ENCODE measurements around a stretch of chr18.

DNA sequence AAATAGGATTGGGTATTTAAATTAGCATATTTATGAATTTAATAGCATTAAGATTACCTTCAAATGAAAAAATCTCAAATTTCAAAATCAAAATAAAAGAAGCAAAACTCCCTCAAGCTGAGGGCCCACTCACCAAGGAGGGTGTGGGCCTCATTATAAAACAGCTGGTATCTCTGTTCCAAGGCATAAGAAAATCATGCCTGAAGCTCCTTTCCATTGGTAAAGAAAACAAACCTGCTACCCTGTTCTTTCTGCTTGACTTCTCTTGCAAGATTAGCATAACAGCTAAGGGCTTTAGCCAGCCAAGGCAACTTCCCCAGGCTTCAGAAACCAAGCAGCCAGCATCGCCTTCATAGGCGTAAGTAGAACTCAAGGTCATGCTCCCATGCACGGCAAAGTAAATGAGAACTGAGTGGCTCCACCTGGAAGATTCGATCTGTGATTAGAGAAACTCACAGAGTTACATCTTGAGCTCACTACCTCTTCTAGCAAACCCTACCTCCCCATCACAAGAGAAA is 3.1 kb downstream of the MRO start:
- PRO-cap, 3 experiments = no peak in any of the 3 experiments

- PRO-cap, 3 experiments = no peak in any of the 3 experiments
Measured at GRCh38 chr18:50984102-50984844, 16.4 kb downstream of the ELAC1 start.

DNA sequence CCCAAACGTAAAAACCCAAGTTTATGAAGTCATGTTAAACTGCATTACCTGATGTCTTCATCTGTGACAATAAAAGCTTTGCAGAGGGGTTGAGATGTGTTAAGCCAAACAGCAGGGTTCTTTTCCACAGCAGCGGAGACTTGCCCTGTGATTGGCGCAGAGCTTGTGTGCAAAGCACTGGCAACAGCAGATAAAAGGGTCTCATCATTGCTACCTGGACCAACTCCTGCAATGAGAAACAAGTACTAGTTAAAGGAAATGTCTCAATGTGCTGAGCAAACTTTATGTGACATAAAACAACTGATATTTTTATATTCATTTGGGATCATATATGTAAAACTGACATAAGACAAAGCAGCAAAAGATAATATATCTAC is 60.0 kb downstream of the MBD2 start:
- PRO-cap, 3 experiments = no peak in any of the 3 experiments

DNA sequence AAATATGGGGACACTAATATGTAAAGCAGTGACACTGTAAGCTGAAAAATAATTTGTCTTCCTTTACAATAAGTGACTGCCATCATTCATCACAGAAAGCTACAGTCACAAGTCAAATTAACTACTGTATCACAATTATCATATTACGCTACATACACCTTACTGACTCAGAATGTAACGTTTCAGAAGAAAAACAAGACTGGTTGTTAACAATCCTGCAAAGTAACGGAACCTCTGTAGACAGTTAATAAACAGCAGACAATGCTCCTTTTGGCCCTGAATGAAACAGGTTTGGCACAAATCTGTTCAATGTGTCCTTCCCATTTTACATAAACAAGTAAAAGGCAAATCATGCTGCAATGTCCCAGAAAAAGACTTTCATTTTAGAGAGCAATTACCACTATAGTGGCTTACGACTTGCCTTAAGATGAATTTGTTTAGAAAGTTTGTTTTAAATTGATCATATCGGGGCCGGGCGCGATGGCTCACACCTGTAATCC is 3.7 kb downstream of the MBD2 start:
- PRO-cap, 3 experiments = no peak in any of the 3 experiments

DNA sequence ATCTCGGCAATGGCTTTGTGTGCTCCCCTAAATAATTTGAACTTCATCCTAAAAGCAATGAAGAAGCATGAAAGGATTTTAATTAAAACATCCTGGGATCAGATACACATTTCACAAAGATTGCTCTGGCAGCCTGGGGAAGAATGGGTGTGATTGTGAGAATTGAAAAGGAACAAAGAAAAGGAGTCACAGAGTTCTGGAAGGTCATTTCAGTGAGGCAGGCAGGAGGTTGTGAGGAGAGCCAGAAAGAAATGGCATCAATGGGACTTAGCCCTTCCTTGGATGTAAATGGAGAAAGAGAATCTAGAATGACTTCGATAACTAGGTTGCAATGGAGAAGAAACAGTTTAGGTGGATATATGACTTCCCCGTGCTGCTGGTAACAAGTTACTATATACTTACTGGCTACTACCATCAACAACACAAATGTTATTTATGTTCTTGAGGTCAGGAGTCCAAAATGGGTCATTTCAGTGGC is 228.3 kb upstream of the CCDC68 start:
- PRO-cap, 3 experiments = peak in 1 of 3 experiments; most common plus-strand start position 226 of the sequence (in 1)

DNA sequence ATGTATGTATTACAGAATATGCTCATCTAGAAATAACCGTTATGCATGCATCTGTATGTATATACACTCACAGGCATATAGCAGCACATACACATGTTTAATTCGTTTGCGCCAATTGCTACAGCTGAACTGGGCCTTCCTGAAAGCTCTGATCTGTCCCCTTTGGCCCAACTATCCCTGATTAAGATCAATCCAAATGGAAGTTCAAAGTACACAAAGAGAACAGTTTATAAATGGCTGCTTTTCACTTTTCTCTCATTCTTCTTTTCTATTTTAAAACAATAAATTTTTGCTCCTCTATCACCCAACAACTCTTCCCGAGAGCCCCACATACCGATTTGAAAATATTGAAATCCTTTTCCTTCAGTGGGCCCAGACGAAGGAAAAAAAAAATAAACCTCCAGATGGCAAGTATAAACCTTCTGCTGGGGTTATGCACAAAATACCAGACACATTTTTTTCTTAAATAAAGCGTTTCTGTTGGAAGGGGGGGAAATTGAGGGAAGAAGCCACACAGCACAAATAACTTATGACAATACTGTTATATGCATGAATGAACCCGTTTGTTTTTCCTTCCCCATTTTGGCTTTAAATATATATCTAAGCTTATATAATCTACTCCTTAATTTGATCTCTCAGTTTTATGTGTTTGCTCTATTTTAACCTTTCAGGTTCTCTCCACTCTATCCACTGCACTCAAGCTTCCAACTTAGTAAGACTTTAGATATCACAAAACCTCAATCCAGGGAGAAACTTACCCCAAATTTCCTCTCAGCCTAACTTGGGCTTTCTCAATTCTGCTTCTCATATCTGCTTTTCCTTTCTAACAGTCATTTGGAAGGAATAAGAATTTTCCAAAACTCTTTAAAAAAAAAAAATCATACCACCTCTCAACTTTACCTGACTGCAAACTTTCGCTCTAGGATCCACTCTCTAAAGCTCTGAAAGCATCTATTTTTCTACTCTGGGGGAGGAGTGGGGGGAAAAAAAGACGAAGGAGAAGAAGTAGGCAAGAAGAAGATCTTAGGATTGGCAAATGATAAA is 267.2 kb downstream of the TCF4 start:
- PRO-cap, 3 experiments = no peak in any of the 3 experiments

DNA sequence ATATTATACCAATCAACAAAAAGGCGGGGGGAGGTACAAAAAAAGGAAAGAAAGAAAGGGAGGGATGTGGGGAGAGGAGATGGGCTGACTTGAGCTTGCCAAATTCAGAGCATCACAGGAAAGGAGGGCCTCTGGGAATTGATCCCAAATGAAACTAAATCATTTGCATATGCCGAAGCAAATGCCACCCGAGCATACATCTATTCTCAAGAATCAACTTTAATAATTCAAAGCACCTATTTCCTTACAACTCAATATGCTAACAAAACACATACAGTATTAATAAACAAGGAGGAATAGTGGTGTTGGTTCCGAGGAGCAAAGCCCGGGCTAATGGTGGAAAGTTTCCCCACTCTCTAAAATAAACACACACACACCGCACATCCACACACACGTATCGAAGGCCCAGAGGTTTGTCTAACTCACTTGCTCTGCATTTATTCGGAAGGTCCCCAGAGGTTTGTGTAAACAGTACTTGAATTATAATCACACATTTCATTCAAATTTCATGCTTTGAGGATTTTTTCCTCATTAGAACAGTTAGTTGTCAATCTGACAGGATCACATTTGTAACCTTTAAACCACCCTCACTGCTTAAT is 264.8 kb downstream of the TCF4 start:
- PRO-cap, 3 experiments = no peak in any of the 3 experiments

GRCh38 chr18:55406521-55407103 is 181.4 kb downstream of the TCF4 start:
- PRO-cap, 3 experiments = no peak in any of the 3 experiments

GRCh38 chr18:55413364-55413919 is 174.6 kb downstream of the TCF4 start:
- PRO-cap, 3 experiments = no peak in any of the 3 experiments

- PRO-cap, 3 experiments = no peak in any of the 3 experiments
Measured at GRCh38 chr18:55501390-55501923, 86.5 kb downstream of the TCF4 start.

DNA sequence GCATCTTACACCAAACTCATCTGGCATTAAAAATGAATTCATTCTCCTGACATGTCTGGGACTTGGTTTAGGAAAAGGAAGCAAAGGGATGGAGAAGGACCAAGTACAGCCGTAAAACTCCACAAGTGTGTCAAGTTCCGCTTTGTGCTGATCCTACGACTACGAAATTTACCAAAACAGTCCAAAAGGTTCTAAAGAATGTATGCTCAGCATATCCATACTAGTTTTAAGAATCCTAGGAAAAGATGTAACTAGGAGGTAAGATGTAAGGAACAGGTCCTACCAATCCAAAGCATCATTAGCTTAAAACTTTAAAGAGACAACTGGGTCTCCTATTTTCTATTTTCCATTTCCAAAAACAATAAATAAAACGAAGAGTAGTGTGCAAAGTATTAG is 1.7 kb downstream of the TCF4 start:
- PRO-cap, 3 experiments = peak in 1 of 3 experiments; most common plus-strand start position 102 of the sequence (in 1)

DNA sequence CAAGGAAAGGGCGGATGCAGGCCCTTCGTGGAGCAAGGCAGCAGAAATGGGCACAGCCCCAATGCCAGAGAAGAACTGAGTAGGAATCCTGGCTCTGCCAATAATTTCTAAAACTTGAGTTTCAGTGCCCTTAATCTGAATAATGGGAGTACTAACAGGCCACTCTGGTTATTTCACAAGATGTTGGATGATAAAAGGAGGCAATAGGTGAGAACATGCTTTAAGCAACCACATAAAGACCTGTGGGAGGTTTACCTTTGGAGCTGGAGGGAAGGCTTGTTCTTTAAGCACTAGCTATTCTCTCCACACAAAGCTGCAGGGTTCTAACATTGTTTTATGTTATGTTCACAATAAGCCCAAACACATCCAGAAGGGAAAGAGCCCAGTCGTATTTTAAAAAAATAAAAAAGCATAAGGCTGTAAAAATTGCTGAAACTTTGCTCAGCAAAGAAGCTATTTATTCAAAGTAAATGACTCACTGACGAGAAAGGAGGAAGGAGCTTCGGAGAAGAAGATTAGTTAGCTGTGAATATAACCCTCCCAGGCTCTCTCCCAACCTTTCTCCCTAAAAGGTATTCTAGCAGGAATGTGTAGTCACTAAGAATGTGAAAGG is 470.2 kb downstream of the TXNL1 start:
- PRO-cap, 3 experiments = peak in 1 of 3 experiments; most common plus-strand start position 513 of the sequence (in 1); most common minus-strand start position 77 of the sequence (in 1)

DNA sequence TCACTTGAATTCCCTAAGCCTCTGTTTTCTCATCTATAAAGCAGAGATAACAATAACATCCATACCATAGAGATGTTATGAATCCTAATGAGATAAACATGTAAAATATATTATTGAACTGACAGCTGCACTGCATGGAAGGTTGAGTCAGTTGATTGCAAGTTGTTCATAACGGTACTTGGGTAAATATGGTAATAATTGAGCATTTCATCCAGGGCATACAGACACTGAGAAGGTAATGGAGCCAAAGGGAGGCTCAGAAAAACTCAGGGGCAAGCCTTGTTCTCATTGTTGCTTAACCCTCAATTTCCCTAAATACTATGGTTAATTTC is 269.2 kb downstream of the TXNL1 start:
- PRO-cap, 3 experiments = peak in 2 of 3 experiments; most common plus-strand start position 261 of the sequence (in 2)

DNA sequence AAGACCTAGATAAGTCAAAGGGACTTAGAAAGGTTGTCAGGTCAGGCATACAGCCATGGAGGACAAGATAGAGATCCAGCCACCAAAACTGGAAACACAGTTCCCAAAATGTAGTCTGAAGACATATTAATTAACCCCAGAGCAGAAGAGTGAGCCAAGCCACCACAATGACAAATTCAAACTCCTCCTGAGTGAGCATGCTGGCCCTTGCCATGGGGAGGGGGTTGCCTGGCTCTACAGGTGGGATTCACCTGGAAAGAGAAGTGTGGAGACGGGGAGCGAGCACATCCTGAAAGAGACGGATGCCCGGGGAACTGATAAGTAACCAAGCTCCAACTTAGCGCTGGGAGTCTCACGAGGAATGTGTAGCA is 151.1 kb downstream of the TXNL1 start:
- PRO-cap, 3 experiments = no peak in any of the 3 experiments

DNA sequence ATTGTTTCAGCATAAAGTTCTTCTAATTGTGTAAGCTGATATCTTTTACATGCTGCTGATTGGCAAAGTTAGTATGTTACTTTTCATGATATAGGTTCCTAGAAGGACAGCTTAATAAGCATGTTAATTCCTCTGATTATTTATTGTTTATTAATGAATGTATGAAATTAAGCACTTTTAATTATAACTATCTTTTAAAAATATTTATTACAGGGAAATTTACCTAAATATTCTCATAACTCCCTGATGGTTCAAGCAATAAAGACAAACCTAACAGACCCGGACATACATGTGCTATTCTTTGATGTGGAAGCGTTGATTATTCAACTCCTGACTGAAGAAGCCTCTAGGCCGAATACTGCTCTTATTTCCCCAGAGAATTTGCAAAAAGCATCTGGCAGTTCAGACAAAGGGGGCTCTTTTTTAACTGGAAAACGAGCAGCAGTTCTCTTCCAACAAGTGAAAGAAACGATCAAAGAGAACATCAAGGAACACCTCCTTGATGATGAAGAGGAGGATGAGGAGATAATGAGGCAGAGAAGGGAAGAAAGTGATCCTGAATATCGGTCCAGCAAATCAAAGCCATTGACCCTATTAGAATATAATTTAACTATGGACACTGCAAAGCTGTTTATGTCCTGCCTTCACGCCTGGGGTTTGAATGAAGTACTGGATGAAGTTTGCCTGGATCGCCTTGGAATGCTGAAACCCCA is 105.4 kb downstream of the WDR7 start:
- PRO-cap, 3 experiments = no peak in any of the 3 experiments

DNA sequence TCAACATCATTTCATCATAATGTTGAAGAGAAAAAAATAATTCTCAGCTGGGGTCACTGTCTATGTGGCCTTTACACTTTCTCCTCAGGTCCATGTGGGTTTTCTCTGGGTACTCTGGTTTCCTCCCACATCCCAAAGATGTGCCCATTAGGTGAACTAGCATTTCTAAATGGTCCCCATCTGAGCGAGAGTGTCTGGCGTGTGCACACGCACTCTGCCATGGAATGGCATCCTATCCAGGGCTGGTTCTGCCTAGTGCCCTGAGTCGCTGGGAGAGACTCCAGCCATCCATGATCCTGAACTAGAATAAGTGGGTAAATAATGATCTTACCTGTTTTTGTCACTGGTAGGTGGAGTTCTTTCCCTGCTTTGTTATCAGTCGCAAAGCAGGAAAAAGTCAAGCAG is 205.2 kb upstream of the BOD1L2 start:
- PRO-cap, 3 experiments = no peak in any of the 3 experiments

DNA sequence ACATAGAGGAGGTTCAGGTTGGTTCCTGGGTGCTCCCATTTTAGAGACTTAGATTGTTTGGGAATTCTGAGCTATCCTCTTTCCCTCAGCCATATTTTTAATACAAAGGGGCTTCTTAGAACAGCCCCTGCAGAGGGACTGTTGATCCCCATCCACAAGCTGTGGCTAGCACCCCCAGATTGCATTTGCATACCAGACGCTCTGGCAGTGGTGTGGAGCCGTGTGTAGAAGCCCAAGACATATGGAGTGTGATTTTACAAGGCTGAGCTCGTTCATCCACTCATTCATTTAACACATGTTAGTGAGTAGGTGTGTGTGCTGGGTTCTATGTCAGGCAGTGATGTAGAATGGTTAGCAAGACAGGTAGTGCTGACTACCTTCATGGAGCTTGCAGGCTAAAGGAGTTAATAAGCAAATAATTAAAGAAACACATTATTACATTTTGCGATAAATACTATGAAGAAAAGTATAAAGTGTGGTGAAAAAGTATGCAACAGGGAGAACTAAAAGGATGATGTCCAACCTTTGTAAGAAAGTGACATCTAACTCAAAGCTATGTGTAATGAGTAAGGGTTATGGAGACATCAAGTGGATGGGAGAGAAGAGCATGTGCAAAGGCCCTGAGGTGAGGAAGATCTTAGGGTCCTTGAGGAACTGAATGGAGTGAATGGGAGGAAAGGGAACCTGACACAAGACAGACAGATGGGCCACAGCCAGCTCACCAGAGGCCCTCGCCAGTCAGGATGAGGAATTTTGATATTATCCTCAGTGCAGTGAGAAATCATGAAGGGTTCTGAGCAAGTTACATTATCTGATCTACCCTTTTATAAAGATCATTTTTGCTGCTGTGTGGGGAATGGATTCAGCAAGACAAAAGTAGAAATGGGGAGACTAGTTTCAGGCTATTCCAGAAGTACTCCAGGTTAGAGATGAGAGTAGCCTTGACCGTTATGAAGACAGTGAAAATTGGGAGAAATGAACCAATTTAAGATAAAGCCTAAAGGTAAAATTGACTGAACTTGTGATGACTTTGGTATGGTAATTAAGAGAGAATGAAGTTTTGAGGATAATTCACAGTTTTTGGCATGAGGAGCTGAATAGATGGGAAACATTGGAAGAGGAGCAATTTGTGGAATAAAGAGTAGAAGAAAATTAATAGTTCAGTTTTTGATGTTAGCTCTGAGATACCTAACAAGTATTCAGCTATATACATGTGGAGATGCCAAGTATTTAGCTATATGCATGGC is 166.3 kb upstream of the BOD1L2 start:
- PRO-cap, 3 experiments = no peak in any of the 3 experiments

DNA sequence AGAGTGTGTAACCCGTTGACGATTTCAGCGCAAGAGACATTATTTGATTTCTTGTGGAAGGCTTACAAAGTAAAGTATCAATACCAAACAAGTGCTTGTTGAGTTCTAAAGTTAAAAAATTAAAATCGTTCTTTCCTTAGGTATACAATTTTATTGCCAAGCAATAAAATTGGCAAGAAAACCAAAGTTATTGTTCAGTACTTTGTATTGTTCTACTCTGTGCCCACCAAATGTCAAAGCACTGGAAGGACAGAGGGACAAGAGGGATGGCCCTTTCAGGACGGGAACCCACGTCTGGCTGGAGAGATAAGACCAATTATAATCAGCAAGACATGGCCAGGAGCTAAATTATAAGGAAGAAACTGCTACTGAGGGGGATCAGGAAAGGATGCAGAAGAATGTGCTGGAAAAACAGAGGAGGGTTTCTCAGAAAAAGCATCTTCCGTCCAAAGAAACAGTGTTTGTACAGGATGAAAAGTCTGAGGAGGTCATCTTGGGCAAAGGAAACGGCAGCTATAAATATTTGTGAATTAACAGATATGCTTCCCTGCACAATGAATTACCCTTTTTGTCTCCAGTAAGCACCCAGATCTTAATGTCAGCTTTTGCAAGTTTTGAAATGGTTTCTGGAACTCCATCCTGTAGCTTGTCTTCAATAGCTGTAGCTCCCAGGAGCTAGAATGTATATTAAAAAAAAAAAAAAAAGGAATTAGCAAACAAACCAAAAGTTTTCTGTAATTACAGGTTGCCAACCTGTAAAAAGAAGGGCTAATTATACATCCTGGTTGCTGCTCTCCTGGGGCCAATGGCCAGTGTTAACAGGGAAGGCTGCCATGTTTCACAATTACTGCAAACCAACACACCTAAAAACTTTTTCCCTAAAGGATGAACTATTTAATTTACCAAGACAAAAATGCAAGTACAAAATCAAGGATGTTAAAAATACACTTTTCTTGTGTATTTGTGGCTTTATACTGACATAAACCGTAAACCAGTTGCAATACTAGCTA is 46.5 kb upstream of the NARS1 start:
- PRO-cap, 3 experiments = no peak in any of the 3 experiments

DNA sequence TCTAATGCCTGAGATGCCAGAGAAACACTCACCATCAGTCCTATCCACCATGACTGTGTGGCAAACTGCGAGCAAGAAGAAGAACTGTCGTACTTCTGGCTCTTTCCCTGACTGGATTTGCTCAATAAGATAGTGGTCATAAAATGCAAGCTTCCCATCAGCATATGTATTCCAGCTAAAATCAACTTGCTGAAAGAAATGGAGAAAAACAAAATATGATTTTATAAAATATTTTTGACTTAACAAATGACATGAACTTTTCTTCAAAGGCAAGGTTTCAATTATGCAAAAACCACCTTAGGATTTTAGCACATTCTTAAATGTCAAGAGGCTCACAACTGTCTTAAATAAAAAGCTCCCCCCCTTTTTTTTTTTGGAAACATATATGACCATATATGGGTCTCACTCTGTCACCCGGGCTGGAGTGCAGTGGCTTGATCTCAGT is 62.4 kb upstream of the NARS1 start:
- PRO-cap, 3 experiments = no peak in any of the 3 experiments

DNA sequence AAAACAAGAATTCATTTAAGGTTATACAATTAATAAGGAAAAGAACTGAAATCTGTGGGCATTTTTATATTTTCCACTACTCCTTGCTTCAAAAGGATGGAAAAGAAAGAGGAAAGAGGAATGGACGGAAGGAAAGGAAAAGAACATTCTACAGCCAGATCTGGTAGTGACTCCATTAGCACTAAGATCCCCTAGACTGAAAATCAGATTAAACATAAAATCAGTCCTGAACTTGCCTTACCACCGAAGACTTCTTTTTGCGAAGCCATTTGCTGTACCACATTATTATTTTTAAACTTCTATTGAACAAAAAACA is 2.4 kb downstream of the ATP8B1 start:
- PRO-cap, 3 experiments = peak in 1 of 3 experiments; most common plus-strand start position 146 of the sequence (in 1)

All from Metastatic Breast Carcinoma in the Ovary (tissue), 3 donors.